Anterior vena cava (tissue), 1 donor: ENCODE measurements around the genes FSCN2, FAAP100, ARL16 and MYADML2.

GRCh38 chr17:81489467-81490101 lies 23.0 kb downstream of the ACTG1 start:
- PRO-cap, result no peak

DNA sequence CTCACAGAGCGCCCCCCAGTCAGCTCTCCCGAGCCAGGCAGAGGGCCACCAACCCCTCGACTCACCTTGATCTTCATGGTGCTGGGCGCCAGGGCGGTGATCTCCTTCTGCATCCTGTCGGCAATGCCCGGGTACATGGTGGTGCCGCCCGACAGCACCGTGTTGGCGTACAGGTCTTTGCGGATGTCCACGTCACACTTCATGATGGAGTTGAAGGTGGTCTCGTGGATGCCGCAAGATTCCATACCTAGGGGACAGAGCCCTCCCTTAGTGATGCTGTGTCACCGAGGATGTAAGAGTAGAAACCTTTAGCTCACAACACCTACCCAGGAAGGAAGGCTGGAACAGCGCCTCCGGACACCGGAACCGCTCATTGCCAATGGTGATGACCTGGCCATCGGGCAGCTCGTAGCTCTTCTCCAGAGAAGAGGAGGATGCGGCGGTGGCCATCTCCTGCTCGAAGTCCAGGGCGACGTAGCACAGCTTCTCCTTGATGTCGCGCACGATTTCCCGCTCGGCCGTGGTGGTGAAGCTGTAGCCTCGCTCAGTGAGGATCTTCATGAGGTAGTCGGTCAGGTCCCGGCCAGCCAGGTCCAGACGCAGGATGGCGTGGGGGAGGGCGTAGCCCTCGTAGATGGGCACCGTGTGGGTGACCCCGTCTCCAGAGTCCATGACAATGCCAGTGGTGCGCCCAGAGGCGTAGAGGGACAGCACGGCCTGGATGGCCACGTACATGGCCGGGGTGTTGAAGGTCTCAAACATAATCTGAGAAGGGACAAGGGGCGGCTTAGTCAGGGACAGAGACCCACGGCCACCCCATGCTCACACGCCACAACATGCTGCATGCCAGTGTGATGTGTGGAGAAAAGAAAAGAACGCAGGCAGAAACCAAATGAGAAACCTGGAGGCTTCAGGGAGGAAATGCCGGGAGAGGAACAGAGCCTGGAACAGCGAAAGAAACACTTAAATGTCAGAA lies 1.4 kb downstream of the ACTG1 start:
- PRO-cap, result no peak

- PRO-cap, result no peak
Observed at GRCh38 chr17:81527500-81528449, at the start of gene FSCN2. Gene FSCN2 (plus strand): TSS chr17:81528377.

DNA sequence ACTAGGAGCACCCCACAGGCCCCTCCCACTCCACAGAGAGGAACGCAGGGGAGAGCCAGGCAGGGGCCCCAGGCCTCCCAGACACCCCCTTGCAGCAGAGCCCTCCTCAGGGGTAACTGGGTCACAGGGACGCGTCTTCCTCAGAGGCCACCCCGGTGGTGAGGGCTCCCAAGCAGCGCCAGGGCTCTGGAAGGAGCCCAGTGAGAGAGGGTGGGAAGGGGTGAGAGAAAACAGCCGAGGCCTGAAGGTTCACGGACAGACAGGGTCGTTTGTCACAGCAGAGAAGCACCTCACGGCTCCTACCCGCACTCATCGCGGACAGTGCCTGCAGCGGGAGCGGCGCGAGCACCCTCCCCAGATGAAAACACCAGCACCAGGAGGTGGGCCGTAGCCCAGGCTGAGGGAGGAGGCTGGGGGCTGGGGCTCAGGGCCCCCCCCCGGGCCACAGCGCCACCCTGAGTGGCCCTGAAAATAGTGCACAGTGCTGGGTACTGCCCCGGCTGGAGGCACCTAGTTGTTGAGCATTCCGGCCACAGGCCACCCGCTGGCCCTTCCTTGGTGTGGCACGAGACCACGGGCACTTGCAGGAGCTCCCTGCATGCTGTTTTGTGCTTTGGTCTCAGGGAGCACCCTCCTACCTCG lies 11.6 kb downstream of the FSCN2 start:
- PRO-cap, result no peak

GRCh38 chr17:81552274-81552802 lies at the start of gene FAAP100:
Gene FAAP100 (minus strand): TSS chr17:81552353.
- PRO-cap, result bidirectional peak, plus-strand start at chr17:81552439, minus-strand start at chr17:81552353

GRCh38 chr17:81558373-81559412 lies 6.5 kb upstream of the FAAP100 start:
- PRO-cap, result no peak

- PRO-cap, result bidirectional peak, plus-strand start at chr17:81683984, minus-strand start at chr17:81683763
Observed at GRCh38 chr17:81683026-81683894, at the start of gene ARL16. Gene ARL16 (minus strand): TSS chr17:81683797.

- PRO-cap, result no peak
Observed at GRCh38 chr17:81733657-81734357, 21.7 kb downstream of the SLC25A10 start.

DNA sequence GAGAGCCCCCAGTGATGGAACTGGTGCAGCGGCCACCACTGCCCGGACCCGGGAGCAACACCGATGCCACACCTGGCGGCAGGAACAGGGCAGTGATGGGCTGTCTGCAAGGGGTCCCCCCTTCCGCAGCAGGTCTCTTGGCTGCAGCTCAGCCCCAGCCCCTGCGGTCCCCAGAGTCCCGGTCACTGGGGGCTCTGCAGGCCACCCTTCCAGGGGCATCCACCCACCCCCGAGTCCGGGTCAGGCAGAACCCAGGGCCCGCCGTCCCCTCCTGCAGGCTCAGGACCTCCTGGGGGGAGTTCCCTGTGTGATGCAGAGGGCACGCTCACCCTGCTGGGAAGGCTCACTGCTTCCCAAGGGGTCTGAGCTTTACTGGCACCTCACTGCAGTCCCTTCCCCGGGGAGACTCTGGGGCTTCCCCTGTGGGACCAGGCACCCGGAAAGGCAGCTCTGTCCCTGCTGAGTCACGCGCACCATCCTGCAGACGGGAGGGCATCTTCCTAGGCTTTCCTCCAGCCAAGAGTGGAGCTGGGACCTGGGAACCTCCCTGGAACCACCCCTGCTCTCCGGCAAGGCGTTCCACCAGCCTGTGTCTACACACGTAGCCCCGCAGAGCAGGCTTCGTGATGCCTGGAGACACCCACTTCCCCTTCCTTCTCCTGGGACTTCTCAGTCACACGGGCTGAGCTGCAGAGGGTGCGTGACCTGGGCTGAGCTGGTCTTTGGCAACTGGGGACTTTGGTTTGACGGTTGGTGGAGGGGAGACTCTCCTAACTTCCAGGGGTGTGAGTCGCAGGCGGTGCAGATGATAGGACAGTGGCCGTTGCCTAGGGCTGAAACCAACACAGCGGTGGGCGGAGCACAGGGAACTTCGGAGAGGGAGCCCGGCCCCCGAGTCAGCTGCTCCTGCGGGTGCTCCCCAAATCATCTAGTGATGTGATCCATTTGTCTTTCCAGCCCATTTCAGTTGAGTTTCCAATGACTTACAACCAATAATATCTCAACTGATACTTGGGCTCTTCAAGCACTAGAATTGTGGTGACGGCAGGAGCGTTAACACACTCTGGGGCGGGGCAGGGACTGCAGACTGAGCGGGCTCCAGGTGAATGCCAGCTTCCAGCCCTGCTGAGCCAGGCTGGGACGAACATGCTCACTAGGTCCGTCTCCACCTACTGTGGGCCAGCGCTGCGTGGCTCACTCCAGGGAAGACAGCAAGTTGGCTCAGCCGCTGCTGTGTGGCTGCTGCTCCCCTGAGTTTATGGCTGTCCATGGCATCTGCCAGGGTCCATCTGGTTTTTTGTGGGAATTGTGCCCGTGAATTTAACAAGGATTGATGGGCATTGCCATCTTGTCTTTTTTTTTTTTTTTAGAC lies 23.6 kb downstream of the SLC25A10 start:
- PRO-cap, result no peak

DNA sequence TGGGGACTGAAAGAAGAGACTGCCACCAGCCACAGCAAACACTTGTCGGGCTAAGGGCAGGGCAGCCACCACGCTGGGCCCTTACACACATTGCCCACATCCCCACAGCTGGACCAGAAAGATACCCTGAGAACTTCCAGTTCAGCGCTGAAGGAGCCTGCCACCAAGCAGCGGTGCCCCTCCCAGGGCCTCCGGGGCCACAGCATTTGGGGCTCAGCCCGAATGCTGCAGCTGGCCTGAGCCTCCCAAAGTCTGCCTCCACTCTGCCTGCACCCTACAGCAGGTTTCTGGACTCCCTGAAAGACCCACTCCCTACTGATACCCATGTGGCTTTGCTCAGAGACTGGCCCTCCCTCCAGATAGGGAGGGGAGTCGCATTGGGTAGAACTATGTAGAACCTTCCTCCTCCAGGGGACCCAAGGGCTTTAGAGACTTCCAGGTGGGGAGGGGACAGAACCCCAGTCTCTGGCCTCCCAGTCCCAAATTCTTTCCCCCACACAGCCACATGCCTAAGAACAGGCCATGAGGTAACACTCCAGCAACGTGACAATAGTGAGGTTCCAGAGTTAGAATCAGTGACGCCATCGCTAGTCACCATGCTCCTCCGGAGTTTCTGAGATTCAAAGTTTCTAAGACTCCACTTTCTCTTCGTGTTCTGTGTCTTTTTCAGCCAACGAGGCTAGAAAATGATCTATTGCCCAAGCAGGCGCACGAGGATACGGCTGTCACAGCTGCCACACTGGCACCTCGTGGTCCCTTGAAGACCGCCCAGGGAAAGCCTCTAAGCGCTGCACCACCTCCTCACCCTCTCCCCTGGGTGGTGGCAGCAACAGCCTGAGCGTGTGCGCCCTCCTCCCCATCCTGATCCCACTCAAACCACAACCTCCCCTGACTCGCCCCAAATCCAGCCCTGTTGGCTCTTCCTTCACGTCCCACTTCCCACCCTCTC lies 1.3 kb downstream of the MCRIP1 start:
- PRO-cap, result bidirectional peak, plus-strand start at position 760 of the sequence, minus-strand start at position 490 of the sequence

DNA sequence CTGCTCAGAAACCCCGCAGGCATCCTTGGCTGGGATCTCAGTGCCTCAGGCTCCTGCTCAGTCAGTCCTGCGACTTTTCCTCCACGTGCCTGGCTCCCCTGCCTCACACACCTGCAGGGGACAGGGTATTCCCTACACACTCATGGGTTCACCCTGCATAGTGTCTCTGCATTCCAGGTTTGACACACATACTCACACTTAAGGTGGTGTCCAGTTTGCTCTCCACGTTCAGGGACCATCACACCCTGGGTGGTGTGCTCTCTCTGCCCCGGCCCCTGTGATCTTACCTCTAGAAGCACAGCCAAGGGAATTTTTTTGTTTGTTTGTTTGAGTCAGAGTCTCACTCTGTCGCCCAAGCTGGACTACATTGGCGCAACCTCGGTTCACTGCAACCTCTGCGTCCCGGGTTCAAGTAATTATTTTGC lies 997 bp upstream of the PPP1R27 start:
- PRO-cap, result no peak

- PRO-cap, result no peak
Observed at GRCh38 chr17:81867921-81868438, 3.2 kb downstream of the ARHGDIA start.

GRCh38 chr17:81918860-81919320 lies 914 bp upstream of the SIRT7 start:
- PRO-cap, result no peak

DNA sequence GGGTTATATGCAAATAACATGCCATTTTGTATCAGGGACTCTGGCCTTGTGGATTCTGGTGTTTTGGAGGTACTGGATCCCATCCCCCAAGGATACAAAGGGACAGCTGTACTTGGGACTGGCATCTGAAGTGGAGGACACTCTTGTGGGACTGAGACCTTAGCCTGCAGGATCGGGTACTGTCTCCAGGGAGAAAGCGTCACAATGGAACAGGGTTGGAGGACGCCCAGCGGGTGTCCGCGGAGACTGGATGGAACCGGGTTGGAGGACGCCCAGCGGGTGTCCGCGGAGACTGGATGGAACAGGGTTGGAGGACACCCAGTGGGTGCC lies at the start of gene MYADML2:
TSS of gene MYADML2 (minus strand) at position 131 of the 330 bp plus-strand sequence.
- PRO-cap, result no peak

DNA sequence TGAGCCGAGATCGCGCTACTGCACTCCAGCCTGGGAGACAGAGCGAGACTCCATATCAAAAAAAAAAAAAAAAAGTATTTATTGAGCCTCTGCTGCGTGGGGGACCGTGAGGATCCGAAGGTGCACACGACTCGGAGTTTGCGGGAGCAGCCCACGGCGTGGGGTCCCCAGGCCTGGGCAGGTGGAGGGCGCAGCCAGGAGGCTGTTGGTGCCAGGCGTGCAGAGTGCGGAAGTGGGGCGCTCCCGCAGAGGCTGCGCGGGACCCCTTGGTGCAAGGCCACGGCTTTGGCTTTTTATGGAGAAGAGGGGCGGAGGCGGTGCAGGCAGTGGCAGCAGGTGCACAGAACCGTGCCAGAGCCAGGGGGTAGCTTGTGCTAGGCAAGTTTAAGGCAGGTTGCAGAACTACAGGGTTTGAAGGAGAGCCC lies 1.1 kb downstream of the ASPSCR1 start:
- PRO-cap, result no peak

GRCh38 chr17:82024906-82025539 lies 1.9 kb downstream of the LRRC45 start:
- PRO-cap, result unidirectional peak, plus-strand start at chr17:82025125

- PRO-cap, result no peak
Observed at GRCh38 chr17:82035809-82036073, 1.8 kb downstream of the DCXR start.

GRCh38 chr17:82047697-82048992 lies 3.5 kb downstream of the RFNG start:
- PRO-cap, result no peak

GRCh38 chr17:82050581-82051234 lies 903 bp downstream of the RFNG start:
- PRO-cap, result no peak

DNA sequence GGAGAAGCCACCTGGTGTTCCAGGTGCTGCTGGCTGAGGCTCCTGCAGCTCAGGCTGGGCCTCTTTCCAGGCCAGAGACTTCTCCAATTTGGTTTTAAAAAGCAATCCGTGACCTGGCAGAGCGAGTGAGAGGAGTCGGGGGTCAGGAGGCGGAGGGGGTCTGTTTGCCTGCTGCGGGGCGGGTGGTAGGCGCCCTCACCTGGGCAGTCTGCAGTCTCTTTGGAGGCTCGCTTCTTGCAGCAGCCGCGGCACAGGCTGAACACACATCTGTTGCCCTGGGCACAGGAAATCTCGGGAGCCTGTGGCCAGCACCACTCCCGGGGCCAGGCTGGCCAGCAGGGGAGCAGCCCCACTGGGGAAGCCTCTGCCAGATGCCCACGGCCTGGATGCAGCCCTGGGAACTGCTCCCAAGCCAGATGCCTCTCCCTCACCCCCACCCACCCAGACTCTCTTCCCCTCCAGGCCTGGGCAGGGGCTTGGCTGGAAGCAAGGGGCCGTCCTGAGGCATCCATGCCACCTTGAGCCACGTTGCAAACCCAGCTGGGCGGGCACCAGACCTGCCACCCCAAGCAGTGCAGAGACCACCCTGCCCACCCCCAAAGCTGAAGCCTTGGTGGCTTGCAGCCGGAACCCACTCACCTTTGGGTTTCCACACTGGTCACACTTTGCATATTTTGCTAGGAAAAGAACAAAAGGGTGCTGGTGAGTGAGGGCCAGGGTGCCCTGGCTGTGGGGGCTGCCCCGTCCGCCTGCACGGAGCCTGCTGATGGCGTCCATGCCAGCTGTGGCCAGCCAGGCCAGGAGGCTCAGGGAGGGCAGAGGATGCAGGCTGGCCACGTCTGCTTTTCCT lies 6.7 kb downstream of the GPS1 start:
- PRO-cap, result no peak